HTERT-HM (cell line): ENCODE data around the genes SGPP1 and MTHFD1.

- RRBS = no CpG with 5 or more reads among the region's 3 CpGs
These were observed 353.2 kb downstream of the KCNH5 start for GRCh38 chr14:62691992-62692590.

GRCh38 chr14:63205050-63205331, 748 bp downstream of the RHOJ start:
- RRBS = no CpG with 5 or more reads among the region's 8 CpGs

- RRBS = 1% methylated on average over 30 of the region's 60 CpGs
These were observed at the start of gene SGPP1 for GRCh38 chr14:63727986-63728560. TSS of gene SGPP1 (minus strand) at chr14:63728065.

GRCh38 chr14:63869679-63870287, 17.0 kb downstream of the SYNE2 start:
- RRBS = no CpG with 5 or more reads among the region's 4 CpGs

DNA sequence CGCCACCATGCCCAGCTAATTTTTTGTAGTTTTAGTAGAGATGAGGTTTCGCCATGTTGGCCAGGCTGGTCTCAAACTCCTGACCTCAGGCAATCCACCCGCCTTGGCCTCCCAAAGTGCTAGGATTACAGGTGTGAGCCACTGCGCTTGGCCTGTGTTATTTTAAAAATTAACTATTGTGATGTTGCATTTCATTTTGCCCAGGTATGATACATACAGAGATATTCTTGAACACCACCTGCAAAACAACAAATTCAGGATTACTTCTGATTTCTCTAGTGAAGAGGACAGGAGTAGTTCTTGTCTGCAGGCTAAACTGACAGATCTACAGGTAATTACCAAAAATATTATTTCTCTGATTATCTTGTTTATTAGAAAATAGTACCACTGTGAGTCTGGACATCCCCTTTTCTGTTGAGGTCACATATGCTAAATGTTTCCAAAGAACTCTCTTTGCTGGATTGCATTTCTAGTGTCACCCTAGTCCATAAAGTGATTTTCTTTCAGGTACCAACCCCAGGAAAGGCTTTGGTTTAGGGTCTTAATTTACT, 146.0 kb downstream of the SYNE2 start:
- RRBS = no CpG with 5 or more reads among the region's 4 CpGs

- RRBS = under 1% methylated on average over 7 of the region's 60 CpGs
These were observed at the start of gene MTHFD1 for GRCh38 chr14:64387755-64388489. TSS of gene MTHFD1 (plus strand) at chr14:64388353.

DNA sequence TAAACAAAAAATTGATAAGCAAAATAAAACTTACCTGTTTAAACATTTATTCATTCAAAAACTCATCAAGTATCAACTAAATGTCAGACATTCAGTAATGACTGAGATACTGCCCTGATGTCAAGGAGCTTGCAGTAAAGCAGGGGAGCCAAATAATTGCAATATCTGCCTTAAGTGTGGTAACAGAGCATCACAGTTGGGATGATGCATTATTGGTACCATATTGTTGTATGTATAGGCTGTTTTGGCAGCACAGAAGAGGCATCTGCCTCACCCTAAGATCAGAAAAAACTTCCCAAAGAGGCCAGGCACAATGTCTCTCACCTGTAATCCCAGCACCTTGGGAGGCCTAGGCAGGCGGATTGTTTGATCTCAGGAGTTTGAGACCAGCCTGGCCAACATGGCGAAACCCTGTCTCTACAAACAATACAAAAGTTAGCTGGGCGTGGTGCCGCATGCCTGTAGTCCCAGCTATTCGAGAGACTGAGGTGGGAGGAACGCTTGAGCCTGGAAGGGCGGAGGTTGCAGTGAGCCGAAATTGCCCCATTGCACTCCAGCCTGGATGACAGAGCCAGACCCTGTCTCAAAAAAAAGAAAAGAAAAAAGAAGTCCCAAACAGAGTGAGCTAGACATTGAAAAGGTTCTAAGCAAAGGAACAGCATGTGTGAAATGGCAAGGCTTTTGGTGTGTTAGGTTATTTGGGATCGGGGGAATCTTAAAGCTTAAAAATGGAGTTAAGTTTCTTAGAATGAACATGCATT, 4.4 kb downstream of the ZBTB1 start:
- RRBS = no CpG with 5 or more reads among the region's 9 CpGs

GRCh38 chr14:64521547-64522657, 17.3 kb downstream of the ZBTB1 start:
- RRBS = no CpG with 5 or more reads among the region's 8 CpGs

GRCh38 chr14:64675294-64675722, 28.9 kb upstream of the PLEKHG3 start:
- RRBS = no CpG with 5 or more reads among the region's 3 CpGs

DNA sequence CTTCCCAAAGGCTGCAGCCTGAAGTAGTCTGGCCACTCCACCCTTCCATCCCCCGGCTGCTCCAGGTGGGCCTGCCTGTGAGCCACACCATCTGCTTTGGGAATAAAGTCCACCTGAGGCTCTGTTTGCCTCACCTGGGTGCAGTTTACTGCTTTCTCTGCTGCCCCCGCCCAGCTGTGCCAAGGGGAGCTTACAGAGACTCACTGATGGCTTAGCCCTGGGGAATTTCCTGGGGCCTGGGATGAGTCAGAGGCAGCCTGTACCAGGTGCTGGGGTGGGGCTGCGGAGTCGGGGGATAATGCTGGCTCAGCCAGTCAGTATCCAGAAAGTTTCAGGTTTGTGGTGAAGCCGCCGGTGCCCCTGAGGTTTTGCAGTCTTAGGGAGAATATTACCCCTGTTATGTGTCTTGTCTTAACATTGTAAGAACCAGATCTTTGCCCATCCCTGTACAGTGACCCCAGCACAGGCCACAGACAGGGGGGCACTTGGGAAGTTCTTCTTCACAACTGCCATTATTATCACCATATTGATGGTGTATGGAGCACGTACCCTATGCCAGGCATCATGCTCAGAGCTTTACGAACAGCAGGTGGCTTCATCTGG, 22.4 kb downstream of the PLEKHG3 start:
- RRBS = no CpG with 5 or more reads among the region's 8 CpGs

GRCh38 chr14:64754568-64755343, 50.5 kb downstream of the PLEKHG3 start:
- RRBS = no CpG with 5 or more reads among the region's 8 CpGs

DNA sequence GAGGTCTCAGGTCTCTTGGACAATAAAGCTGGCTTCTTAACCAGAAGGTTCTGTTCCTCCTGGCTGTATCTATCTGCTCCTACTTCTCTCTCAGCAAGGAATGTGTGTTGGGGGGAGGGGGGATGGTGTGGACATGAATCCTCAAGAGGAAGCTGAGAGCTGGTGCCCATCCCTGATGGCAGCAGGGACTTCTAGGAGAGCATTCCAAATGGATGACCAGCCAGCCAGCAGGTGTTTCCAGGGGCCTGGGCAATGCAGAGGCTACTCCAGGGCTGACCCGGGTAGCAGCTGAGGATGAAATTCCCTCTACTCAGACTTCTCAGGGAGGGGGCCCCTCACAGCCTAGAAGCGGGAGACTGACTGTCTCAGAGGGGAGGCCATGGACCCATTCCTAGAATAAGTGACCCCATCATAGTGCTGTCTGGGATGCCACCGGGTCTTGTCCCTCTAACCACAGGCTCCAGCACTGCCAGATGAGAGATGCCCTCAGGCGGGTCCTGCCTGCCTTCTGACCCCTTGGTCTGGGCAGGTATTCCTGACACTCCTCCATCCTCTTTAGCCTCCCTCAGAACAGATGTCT, 1.3 kb downstream of the RAB15 start:
- RRBS = no CpG with 5 or more reads among the region's 4 CpGs

DNA sequence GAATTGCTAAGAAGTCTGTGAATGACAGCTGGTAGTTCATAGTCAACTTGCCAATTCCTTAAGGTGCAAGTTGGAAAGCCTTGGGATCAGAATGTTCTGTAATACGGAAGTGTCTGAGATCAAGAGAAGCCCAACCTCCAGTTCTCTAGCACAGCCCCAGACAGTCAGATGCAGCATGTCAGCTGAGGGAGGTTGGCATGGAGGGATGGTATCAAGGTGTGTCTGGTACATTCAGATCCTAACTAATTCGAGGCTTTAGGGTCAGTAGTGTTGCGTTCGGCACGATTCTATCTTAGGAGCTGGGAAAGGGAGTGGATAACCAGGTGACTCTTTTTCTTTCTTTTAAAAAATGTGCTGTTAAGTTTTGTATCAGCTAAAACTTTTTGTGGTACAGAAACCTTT, 38.3 kb downstream of the FNTB start:
- RRBS = no CpG with 5 or more reads among the region's 5 CpGs

DNA sequence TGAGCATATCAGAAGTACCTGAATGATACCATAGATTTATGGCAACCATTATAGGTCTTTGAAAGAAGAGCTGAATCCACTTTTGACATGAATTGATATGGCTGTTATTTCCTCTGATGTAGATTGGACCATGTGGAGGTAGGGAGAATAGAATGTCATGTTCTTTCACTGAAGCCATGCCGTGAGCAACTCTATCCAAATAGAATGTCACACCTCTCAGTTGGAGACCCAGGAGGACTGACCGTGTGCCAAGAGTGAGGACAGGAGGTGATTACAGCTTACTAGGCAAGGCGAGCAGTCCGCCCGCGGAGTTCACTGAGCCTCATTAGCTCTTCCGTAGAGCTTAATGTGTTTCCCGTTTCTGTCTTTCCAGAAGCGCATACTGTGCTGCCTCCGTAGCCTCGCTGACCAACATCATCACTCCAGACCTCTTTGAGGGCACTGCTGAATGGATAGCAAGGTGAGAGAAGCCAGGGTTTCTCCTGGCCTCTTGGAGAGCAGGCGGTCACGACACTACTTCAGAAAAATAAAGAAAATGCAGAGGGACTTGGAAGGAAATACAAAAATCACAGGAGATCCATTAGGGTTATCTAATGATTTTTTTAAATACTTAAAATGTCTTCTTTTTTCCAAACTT, 45.7 kb downstream of the FNTB start:
- RRBS = no CpG with 5 or more reads among the region's 13 CpGs

GRCh38 chr14:65070319-65070885, 31.9 kb downstream of the MAX start:
- RRBS = no CpG with 5 or more reads among the region's 12 CpGs

DNA sequence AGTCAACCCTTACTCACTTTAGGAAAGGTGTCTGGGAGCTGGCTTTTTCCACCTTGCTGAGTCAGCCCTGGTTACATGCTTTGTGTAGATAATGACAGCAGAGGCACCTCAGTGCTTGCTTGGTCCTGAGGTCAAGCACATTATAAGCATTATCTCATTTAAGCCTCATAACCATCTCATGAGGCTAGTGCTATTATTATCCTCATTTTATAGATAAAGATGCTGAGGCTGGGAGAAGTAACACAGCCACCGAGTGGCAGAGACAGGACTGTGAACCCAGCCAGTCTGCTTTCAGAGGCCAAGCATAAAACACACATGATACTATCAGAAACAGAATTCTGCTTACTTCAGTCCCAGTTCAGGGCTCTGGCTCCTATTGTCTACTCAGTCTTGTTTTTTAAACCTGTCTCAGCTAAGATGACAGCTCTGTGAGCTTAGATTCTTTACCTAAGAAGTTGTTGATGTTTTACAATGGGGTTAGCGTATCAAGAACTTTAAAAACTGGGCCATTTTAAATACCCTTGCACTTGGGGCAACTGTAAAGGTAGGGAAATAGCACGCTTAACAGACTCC, 29.3 kb downstream of the MAX start:
- RRBS = no CpG with 5 or more reads among the region's 3 CpGs

DNA sequence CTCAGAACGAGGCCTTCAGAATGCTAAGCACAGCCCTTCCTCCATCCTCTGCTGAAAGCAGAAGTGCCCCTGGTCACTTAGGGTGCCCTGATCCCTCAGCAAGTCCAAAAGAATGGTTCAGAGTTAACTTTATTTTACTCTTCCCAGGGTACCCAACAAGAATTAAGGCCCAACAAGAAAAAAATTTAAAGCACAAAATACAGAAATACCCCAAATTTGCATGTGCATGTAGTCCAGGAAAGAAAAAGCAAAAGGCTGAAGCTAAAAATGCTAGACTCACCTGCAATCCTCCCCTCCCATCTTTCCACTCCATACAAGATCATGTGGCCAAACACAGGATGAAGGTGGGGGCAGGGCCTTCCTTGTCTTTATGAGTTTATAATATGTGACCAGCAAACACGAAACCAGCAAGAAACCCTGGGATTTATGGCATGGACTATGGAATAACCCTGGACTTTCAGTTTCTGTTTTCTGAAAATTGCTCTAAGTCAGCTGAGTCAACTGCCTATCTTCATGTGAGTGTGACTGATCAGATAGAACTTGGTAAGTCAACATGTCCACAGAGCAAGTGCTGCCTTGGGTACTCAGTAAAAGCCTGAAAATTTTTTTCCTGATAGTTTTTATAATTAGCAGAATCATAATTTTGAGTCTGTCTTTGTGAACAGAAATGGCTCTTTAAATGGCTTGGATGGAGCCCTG, 21.1 kb downstream of the MAX start:
- RRBS = no CpG with 5 or more reads among the region's 2 CpGs

DNA sequence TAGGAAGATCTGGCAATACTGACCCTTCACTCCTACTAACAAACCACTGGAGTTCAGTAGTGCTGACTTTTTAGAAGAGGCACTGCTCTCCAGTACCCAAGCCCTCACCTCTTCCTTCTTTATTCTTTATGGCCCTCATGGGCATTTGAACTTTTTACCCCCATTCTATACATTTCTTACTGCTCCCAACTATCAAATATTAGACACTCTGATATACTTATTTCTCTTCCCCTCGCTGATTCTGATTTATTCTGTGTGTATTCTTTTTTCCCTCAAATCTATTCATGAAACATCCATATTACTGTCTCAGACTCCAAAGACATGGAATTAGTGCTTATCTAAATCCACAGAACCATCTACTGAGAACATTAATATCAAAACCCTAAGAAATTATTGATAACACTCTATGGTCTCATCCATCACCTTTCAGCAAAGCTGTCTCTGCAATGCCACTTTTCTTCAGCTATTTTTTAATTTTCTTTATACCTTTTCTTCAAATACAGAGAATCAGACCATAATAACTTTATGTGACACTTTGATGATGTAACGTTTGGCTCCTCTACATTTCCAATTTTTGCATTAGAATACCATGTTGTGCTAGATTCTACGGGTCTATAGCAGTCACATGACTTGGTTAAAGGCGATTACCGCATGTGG, 1.7 kb downstream of the MAX start:
- RRBS = no CpG with 5 or more reads among the region's 5 CpGs

- RRBS = no CpG with 5 or more reads among the region's 3 CpGs
These were observed 2.5 kb upstream of the MAX start for GRCh38 chr14:65104882-65105188.